Diencephalon (tissue), 2 donors: Measurements from ENCODE around the genes ZNF613, ZNF480, ZNF808 and ZNF320.

DNA sequence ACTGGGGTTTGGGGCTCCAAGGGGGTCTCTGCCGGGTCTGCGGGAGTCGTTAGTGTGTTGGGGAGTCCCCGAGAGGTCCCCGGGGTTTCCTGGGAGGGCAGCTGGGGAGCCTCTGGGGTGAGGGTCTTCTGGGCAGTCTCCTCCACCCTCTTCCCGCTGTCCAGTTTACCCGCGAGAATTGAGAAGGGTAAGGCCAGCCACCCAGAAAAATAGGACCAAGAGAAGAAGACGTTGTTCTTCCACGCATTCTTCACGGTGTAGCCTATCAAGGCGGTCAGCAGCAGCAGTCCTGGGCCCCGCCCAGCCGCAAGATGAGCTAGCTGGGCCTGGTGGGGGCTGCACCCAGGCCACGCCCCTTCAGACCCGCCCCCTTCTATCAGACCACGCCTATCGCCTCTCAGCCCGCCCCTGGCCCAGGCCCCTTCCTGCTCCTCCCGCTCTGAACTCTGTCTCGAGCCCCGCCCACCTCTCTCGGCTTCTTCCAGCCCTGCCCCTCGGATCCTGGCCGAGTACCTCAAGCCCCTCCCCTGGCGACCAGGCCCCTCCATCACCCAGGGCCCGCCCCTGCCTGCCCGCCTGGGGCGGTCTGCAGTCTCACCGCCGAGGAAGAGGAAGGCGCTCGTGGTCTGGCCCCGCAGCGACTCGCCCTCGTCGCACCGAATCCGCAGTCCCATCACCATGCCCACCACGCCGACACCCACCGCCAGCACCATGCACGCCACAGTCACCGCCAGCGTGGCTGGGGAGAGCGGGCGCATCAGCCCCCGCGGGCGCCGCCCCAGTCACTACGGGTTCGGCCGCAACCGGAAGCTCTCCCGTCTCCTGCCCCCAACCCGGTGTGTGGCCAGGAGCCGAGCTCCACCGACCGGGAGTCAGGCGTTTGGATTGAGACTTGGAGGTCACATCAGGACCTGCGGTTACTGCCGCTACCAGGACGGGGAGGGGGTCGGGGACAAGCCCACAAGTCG is 1.2 kb downstream of the CLDND2 start:
- RAMPAGE, long total RNA, result start-site peak on the minus strand centred at position 759 of the sequence, 97 bp wide, 17 and 43 reads in 2 replicates

- RAMPAGE, long total RNA, result no peak
Measured at GRCh38 chr19:51393750-51394778, 3.7 kb upstream of the C19orf84 start.

- RAMPAGE, long total RNA, result no peak
Measured at GRCh38 chr19:51407564-51408124, 9.8 kb downstream of the SIGLEC10 start.

DNA sequence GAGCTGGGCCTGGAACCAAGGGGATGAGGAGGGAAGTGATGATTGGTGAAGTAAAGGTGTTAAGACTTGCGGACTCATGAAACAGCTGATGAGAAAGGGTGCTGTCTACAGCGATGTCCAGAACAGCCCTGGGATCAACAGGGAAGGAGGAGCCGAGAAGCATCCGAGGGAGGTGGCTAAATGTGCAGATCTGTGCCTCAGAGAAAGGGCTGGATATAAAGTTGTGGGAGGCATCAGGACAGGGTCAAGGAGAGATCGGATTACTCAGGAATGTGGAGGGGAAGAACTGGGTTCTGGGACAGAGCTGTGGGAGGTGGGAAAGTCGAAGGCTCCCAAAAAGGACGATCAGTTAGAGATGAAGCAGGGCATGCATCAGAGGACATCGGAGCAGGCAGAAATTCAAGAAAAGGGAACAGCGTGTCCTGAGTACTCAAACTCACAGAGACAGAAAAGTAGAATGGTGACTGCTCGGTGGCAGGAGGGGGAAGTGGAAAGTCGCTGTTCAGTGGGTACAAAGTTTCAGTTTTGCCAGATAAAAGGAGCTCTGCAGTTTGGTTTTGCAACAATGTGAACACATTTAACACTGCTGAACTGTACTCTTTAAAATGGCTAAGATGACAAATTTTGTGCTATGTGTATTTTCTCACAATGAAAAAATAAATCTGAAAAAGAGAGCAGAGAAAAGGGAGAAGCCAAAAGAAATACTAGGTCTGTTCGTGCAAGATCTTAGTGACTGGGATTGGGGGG is 1.8 kb downstream of the SIGLEC14 start:
- RAMPAGE, long total RNA, result no peak

DNA sequence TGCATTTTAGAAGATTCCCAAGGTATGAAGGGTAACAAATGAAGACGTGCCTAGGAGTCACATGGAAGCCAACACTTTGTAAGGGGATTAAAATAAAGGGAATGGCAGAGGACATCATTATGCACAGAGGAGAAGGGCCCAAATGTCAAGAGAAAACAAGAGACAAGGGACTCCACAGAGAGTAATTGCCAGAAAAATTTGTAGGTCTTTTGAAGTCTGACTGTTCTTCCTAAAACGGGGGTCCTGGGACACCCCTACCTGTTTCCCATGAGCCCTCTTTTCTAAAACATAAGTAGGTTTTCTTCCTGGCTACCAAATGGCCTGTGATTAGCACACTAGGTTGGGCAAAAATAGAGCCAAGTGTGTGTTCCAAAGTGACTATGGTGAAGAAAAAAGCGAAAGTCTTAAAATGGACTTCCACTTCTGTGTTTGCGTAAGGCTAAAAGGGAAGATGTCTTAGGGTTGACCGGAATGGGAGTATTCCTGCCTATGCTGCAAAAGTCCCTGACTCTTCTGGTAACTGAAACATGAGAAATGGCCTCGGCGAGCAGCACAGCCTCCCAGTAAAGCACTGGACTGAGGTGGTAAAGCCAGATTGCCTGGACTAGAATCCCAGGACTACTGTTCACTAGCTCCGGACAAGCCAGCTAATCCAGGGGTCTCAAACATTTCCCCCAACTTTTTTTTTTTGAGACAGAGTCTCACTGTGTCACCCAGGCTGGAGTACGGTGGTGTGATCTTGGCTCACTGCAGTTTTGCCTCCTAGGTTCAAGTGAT is 2.4 kb upstream of the FPR1 start:
- RAMPAGE, long total RNA, result no peak

DNA sequence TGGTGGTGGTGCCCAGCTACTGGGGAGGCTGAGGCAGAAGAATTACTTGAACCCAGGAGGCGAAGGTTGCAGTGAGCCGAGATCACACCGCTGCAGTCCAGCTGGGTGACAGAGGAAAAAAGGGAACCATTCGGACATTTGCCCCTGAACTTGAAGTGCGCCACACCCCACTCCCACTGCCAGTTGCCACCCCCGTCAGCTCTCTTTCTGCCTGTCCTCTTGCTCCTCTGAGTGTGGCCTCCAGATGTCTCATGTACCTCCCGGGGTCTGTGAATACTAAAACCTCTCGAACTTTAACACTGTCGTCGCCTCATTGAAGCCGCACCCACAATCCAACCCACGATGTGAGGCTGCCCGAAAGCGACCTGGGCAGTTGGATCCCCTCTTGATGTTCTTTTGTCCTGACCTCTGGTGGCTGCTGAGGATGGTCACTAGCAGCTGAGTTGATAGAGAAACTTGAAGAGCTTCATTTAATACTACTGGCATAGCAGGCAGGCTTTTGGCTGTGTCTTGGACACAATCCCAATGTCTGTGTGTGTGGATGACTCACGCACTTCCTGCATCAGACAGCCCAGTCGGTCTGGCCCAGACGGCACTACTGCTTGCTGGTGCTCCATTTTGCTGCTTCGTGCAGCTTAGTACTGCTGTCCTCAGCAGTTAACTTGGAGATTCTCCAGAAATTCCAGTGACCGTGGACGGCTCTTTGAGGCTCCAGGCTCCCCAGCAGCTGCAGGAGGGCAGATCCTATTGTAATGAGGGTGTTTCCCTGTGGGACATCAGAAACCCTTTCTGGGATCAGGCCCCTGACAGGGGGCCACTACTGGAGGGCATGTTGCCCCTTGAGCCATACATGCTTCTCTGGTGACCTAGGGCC is 4.3 kb downstream of the FPR3 start:
- RAMPAGE, long total RNA, result no peak

GRCh38 chr19:51823930-51824269 is 28.9 kb downstream of the FPR3 start:
- RAMPAGE, long total RNA, result no peak

DNA sequence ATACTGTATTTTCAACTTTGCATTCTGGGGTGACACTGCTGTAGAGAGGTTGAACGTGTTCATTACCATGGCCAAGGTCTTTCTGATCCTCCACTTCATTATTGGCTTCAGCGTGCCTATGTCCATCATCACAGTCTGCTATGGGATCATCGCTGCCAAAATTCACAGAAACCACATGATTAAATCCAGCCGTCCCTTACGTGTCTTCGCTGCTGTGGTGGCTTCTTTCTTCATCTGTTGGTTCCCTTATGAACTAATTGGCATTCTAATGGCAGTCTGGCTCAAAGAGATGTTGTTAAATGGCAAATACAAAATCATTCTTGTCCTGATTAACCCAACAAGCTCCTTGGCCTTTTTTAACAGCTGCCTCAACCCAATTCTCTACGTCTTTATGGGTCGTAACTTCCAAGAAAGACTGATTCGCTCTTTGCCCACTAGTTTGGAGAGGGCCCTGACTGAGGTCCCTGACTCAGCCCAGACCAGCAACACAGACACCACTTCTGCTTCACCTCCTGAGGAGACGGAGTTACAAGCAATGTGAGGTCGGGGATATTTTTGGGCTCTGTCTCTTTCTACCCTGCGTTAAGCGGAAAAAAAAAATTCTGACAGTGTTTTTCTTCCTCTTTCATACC is 29.4 kb downstream of the FPR3 start:
- RAMPAGE, long total RNA, result no peak

DNA sequence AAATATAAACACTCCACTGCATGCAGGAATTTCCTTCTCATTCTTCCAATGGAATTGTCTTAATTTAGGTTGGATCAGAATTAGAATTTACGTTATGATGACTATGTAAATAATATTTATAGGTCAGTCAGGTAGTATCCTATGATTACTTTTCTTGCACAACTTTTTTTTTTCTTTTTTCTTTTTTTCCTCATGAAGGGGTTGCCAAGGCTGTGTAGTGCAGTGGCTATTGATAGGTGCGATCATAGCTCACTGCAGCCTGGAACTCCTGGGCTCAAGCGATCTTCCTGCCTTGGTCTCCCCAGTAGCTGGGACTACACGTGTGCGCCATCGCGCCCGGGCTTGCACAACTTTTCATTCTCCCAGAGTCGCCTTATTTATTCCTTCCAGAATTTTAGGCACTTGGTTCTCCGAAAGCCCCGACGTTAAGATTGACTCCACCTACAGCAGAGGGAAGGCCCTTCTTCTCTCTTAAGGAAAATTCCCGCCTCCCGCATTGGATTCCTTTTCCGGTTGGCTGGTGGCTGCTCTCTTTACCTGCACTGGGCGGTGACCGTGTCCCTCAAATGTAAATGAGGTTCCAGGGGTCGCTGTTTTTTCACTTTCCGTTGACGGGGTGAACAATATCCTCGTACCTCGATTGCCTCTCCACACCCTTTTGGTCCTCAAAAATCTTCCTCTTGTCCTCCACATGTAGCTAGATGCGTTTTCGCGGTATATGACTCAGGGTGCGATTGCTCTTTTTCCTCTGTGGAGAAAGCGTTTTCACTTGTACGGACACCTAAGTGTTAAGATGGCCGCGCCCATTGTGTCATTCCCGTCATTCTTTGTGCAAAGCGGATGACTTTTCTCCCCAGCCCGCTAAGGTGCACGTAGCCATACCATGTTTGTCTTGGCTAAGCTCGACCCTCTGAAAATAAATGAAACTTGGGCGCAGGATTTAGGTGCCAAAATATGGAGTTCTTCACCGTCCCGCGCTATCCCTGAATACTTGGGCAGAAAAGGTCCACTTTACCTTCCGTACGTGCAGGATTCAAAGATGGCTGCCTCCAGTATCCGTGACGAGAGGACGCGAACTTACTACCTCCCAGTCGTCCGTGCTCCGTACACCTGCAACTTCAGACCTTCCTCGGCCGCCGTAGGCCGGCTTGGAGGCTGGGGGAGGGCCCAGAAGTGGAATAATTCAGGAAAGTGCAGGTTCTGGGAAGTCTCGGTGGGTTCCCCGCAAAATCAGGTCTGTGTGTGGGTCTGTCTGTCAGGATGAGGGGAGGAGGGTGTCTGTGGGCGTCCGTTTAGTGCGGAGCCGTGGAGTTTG is at the start of gene ZNF613:
Gene ZNF613 (plus strand): TSS at position 1,166 of the 1,315 bp plus-strand sequence.
- RAMPAGE, long total RNA, result no peak

DNA sequence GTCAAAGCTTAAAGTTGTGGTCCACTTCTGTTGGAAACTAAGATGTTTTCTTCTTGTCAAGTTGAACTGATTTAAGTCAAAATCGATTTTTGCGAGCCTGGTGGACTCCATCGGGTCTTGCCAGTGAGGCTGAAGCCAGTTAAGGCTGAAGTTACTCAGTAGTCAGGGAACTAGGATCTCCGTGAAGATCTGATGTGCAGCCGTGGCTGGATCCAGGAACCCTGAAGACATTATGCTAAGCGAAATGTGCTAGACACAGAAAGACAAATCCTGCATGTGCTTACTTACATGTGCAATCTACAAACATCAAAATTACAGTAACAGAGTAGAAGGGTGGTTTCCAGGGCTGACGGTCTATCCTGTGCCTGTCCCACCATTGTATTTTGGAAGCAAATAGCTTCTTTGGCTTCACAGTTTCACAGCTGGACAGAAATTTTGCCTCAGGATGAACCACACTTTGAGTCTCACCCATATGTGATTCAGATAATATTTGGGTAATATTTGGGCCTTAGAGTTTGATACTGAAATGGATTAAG is 514 bp upstream of the ZNF836 start:
- RAMPAGE, long total RNA, result no peak

- RAMPAGE, long total RNA, result start-site peak on the minus strand at chr19:52189578-52189676, 11 and 6 reads in 2 replicates
Measured at GRCh38 chr19:52189466-52189838, 400 bp upstream of the PPP2R1A start.

- RAMPAGE, long total RNA, result no peak
Measured at GRCh38 chr19:52223946-52224355, 34.1 kb downstream of the PPP2R1A start.

DNA sequence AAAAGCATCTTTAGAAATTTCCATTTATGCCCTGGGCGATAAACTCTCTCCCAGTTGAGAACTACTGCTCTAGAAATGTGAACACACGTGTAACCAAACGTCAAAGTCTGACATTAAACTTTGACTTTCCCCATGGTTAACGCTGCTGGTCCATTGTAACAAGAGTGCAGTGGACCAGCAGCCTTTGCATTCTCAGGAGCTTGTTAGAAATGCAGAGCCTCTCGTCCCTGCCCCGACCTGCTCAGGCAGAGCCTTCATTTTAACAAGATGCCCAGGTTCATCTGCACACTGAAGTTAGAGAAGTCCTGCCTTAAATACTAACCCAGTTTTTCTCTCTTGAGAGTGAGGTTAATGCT is 37.8 kb downstream of the PPP2R1A start:
- RAMPAGE, long total RNA, result no peak

- RAMPAGE, long total RNA, result no peak
Measured at GRCh38 chr19:52296520-52297092, 363 bp upstream of the ZNF480 start.

- RAMPAGE, long total RNA, result start-site peak on the plus strand at chr19:52297169-52297200, 89 and 90 reads in 2 replicates
Measured at GRCh38 chr19:52297093-52297388, at the start of gene ZNF480. Gene ZNF480, plus strand, starts transcription at chr19:52297169.

DNA sequence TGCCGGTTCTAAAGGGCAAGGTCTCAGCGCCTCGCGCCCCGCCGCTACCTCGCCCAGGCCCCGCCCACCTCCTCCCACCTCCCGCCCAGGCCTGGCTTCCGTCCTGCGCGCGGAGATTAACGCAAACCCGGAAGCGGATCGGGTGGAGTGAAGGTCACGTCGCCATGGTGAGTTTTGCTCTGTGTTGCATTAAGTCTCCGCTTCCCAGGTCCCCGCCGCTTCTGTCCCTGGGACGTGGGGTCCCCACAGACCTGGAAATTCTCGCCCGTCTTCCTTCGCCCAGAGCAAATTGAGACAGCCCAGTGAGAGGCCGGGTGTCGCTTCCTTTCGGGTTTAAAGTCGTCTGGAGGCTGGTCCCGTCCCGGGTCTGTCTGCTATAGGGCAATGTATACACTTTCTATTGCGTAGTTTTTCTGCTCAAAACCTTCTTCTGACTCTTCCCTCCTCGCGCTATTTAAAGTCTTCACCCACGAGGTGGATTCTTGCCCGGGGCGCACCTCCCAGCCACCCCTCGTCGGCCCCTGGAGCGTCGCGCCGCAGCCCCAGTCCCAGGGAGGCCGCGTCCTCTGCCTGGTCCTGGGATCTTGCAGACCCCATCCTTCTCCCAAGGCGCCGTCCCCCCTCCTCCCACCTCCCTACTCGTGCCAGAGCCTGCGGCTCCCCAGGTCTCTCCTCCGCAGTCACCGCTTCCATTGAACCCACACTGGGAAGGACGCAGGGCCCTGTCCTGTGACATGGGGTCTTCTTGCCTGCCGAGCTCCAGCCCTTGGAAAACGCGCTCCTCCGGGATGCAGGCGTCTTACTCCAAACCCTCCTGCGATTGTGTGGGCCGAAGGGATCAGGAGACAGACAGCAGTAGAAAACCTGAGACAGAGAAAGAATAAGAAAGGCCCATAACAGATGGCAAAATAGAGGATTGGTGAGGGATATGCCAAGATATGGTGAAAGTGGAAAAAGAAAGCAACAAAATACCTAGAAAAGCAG is at the start of gene ZNF808:
Gene ZNF808 (plus strand): TSS at position 124 of the 984 bp plus-strand sequence.
- RAMPAGE, long total RNA, result start-site peak on the plus strand centred at position 145 of the sequence, 11 bp wide, 179 and 126 reads in 2 replicates

- RAMPAGE, long total RNA, result no peak
Measured at GRCh38 chr19:52571072-52571482, 990 bp downstream of the ZNF701 start.

DNA sequence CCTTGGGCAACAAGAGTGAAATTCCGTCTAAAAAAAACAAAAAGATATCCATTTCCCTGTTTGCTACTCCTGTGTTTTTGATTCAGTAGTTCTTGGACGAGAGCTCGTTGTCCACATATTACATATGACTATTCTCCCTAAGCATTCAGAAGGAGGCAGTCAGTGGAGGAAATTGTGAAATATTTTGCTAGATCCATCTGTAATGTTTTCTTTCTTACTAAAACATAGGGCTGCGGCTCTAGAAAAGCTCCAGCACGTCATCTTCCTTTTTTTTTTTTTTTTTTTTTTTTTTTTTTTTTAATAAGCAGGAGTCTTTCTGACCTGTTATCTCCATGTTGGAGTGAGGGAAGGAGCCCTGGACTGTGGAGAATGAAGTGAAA is 33.8 kb downstream of the ZNF701 start:
- RAMPAGE, long total RNA, result no peak

DNA sequence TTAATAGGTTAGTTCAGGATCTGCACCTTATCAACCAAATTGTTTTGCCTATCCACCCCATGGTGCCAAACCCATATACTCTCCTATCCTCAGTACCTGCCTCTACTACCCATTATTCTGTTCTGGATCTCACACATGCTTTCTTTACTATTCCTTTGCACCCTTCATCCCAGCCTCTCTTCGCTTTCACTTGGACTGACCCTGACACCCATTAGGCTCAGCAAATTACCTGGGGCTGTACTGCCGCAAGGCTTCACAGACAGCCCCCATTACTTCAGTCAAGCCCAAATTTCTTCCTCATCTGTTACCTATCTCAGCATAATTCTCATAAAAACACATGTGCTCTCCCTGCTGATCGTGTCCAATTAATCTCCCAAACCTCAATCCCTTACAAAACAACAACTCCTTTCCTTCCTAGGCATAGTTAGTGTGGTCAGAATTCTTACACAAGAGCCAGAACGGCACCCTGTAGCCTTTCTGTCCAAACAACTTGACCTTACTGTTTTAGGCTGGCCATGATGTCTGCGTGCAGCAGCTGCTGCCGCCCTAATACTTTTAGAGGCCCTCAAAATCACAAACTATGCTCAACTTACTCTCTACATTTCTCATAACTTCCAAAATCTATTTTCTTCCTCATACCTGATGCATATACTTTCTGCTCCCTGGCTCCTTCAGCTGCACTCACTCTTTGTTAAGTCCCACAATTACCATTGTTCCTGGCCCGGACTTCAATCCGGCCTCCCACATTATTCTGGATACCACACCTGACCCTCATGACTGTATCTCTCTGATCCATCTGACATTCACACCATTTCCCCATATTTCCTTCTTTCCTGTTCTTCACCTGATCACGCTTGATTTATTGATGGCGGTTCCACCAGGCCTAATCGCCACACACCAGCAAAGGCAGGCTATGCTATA is 59.1 kb downstream of the ENSG00000269825 start:
- RAMPAGE, long total RNA, result no peak

DNA sequence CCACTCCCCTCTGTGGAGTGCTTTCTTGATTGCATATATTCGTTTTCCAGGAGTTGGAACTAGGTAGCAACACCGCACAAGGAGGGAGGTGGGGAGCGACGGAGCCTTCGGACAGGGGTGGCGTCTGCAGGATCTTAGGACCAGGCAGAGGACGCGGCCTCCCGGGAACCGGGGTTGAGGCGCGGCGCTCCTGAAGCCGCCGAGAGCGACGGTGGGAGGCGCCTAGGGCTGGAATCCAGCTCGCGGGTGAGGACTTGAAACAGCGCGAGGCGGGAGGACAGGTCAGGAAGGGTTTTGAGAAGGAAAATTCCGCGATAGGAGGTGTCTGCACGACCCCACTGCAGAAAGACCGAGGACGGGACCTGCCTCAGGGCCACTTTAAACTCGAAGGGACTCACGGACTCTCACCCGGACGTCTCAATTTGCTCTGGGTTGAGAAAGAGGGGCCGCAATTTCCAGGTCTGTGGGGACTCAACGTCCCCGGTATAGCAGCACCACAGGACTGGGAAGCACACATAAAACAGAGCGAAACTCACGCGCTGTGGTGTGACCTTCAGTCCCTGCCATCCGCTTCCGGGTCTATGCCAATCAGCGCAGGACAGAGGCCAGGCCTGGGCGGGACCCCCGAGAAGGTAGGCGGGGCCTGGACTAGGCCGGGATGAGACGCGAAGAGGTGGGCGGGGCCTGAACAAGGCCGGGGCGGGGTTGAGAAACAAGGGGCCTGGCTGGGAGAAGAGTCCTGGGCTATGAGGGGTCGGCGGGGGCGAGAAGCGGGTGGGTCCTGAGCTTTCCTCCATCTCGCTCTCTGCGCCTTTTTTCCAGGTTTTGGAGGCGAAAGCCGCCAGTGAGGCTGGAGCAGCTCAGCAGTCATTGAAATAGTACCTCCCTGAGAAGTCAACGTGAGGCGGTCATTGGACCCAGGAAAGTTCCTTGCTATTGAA is at the start of gene ZNF320:
Gene ZNF320 (minus strand): TSS at position 524 of the 941 bp plus-strand sequence.
- RAMPAGE, long total RNA, result no peak